Mesangial cell (primary cell): ENCODE measurements around a stretch of chr10.

DNA sequence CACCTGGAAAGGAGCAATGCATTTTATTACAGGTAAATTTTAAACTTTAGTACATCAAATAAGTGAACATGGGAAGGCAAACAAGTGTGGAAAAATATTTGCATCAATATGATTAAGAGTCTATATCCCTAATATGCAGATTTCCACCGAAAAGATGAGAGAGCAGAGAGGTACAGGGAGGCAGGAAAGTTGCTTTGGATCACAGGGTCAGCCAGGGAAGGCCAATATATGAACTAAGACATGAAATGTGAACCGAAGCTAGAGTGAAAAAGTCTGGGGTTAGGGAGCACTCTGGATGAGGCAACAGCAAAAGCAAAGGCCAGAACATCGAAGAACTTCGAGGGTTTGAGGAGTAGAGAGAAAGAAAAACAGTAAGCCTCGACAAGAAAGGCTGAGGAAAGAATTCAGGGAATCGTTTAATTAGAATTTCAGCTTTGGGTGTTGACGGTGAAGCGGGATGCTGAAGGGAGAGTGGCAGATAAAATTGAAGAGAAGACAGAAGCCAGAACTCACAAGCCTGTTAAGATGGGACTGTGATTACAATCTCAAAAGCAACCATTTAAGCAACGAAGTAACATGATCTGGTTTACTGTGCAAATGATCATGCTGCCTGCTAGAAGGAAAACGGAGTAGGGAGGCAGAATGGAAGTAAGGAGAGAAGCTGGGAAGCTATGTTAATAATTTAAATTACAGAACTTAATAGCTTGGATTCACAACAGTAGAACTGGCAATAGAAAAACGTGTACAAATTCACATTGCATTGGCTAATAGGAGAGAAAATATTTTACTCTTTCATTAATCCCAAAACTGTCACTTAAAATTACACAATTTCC, 2.1 kb downstream of the TRDMT1 start:
- RAMPAGE, long total RNA: no peak

DNA sequence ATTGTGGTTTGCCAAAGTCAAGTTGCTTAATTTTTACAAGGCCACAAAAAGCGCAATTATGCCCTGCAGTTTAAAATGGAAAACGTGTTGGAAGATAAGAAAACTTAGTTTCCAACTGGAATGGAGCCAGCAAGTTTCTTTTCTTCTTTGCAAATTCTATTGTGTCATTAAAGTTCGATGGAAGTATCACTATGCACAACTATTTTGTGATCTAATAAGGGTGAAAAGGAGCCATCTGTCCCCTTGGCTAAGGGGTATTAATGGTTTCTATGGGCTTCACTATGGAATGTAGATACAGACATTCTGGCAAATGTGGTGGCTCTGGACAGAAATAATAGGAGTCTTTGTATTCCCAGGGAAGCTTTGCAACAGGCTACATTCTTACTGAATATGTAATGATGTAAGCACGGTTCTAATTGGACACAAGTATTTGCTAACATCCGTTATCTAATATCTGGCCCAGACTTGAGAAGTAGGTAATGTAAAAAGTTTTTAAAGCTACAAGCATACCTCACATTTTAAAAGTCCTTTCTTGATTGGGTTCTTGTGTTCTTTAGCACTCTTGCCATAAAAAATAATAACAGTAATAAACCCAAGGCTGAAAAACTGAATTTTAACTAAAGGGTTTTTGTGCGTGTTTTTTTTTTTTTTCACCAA, 3.2 kb downstream of the VIM start:
- RAMPAGE, long total RNA: no peak

GRCh38 chr10:17387889-17388140, 66.6 kb downstream of the ST8SIA6 start:
- RAMPAGE, long total RNA: no peak

GRCh38 chr10:17423423-17423720, 31.0 kb downstream of the ST8SIA6 start:
- RAMPAGE, long total RNA: no peak

DNA sequence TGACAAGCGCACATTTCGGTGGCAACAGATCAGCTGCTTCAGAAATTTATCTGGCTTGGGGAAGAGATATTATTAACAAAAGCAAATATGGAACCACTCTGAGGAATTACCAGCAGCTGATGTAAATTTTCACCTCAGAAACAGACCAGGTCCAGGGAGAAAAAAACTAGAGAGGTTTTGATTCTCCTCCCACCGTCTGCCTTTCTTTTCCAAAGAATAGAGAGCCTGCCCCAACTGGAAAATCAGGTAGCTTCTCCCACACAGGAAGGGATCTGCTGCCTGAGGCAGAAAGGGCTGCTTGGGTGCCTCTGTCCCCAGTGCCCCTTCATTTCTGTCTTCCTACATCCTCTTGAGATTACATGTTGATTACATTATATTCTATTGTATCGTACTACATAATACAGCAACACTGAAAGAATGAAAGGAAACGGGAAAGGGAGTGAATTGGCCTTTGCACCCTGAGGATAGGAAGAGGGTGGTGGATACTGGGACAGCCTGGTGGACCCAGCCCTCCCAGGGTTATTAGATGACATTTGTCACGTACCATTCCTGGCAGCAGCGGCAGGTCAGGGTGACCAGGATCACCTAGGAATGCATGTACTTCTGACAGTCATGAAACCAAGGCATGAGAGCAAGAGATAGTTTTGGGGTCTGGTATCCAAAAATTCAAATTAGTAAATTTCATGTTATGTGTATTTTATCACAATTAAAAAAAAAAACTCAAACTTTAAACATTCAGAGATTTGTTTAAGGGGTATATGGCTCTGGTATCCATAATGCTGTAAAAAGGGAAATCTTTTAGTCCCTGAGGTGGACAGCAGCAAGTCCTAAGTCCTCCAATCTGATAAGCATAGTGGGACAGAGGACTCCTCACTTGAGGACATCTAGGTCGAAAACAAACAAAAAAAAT, 8.8 kb downstream of the ST8SIA6 start:
- RAMPAGE, long total RNA: no peak

DNA sequence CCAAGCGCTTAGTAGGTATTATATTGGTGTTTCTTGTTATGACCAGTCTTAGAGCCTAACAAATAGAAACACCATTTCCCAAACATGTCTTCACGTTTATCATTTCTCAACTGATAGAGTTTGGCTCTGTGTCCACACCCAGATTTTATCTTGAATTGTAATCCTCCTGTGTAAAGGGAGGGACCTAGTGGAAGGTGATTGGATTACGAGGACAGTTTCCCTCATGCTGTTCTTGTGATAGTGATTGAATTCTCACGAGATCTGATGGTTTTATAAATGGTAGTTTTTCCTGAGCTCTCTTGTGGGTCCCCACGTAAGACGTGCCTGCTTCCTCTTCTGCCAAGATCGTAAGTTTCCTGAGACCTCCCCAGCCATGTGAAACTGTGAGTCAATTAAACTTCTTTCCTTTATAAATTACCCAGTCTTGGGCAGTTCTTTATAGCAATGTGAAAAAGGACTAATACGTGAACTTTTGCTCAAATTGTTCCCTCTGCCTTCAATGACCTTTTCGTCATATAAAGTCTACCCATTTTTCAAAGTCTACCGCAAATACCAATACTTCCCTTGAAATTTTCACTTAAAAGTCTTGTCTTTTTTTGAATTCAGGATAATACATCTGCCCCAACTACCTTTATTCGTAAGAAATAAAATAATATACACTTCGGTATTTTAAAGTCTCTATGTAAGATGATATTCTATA, 19.3 kb upstream of the ST8SIA6 start:
- RAMPAGE, long total RNA: no peak

DNA sequence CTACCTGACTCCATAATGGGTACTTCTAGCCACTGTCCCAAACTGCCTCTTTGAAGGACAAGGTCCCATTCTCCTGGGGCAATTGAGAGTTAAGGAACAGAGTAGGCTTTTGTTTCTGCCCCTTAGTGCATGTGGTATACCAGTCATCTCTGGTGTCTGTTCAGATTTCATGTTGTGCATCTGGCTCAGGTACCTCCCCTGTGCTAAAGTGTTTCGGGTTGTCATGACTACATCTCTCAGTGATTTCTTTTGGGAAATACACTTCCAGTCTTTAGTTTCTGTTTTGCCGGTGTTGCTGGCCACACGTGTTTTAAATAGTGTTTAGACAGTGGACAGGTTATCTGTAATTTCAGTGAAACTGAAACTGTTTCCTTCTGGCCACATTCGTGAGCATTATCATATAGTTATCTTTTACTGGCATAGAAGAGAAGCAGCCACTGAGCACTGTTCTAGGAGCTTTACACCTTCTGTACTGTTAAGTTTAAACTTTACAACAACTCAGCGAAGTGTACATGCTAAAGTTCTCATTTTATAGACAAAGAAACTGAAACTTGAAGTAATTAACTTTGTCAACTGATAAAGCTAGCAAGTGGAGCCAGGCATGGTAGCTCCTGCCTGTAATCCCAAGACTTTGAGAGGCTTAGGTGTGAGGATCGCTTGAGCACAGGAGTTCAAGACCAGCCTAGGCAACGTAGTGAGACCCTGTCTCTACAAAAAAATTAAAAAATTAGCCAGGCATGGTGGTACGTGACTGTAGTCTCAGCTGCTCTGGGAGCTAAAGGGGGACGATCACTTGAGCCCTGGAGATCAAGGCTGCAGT, 4.9 kb downstream of the TMEM236 start:
- RAMPAGE, long total RNA: no peak

DNA sequence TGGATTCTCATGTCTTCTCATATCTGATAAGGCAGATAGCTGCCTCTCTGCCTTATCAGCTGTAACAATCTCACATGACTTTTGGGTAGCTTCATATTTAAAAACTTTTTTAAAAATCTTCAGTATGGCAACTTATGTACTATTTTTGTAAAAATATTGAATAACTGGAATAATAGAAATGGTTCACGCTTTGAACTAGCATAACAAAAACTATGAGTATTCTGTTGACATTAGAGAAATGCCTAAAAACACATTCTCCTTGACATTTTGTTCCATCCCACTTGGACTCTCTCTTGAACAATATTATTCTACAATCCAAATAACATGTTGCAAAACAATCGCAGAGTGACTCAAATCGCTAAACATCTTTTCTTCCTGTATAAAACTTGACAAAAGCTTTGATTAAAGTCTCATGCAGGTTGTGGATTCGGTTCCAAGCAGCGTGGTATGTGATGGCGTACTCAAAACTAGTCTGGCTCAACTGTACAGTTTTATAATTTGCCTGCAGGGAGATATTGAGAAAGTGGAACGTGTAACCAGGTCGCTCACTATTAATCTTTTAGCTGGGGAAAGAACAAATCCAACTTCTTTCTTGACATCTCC, 99.8 kb downstream of the CACNB2 start:
- RAMPAGE, long total RNA: no peak

- RAMPAGE, long total RNA: no peak
Observed at GRCh38 chr10:18260247-18260962, 120.2 kb downstream of the CACNB2 start.

GRCh38 chr10:18519360-18520241, 131.8 kb downstream of the NSUN6 start:
- RAMPAGE, long total RNA: no peak

- RAMPAGE, long total RNA: no peak
Observed at GRCh38 chr10:18564871-18565853, 86.2 kb downstream of the NSUN6 start.

- RAMPAGE, long total RNA: no peak
Observed at GRCh38 chr10:18910089-18910434, 138.5 kb upstream of the MALRD1 start.

- RAMPAGE, long total RNA: no peak
Observed at GRCh38 chr10:19457395-19457823, 358.8 kb upstream of the PLXDC2 start.

GRCh38 chr10:19728389-19728730, 87.9 kb upstream of the PLXDC2 start:
- RAMPAGE, long total RNA: no peak

GRCh38 chr10:19833843-19834521, 17.8 kb downstream of the PLXDC2 start:
- RAMPAGE, long total RNA: no peak

DNA sequence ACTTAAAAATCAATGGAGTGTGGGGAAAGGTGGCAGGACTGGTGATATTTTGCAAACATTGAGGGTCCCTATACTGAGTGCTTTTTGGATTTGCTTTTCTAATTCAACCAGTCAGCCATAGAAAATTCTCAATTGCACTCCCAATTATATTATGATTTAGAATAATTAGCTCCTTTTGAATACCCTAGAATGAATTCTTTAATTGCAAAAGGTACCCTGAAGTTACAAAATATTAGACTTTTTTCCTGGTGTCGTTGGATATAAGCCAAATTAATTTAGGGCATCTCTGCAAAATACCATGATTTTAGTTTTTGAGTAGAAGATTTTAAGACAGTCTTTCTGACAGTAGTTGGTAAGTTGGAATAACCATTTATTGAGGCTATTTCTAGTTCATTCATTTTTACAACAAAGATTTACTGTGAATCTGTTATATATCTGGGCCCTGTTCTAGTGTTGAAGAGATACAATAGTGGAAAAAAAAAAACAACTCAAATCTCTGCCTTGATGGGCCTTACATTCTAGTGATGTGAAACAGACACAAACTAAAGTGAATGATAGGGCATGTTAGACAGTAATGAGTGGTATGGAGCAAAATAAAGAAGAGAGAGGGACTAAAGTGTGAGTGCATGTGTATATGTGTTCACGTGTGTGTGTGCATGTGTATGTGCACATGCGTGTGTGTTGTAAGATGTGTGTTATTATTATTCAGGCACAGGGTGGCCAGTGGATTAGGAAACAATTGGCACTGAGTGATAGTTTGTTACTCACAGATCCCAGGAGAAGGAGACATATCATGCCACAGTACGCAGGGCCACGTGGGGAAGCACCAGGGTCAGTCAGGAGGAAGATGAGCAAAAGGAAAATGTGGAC, 89.5 kb downstream of the PLXDC2 start:
- RAMPAGE, long total RNA: no peak

DNA sequence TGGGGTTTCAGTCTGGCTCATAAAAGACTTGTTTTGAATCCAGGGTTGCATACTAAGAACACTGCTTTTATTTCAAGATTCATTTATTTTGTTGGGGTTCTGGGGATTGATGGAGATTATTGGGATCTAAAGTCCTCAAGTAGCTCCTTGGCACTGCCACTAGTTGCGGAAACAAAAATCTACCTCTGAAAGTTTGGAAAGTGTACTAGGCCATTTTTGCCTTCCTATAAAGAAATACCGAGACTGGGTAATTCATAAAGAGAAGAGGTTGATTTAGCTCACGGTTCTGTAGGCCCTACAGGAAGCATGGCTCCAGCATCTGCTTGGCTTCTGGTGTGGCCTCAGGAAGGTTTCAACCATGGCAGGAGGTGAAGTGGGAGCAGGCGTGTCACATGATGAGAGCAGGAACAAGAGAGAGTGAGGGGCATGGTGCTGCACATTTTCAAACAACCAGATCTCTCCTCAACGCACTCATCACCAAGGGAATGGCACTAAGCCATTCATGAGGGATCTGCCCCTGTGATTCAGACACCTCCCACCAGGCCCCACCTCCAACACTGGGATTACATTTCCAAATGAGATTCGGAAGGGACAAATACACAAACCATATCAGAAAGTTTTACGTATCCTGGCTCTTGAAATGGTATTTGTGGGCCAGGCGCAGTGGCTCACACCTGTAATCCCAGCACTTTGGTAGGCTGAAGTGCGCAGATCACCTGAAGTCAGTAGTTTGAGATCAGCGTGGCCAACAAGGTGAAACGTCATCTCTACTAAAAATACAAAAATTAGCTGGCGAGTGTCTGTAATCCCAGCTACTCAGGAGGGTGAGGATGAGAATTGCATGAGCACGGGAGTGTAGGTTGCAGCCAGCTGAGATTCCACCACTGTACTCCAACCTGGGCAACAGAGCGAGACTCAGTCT, 189.3 kb downstream of the PLXDC2 start:
- RAMPAGE, long total RNA: no peak

GRCh38 chr10:20006178-20006689, 190.0 kb downstream of the PLXDC2 start:
- RAMPAGE, long total RNA: no peak

GRCh38 chr10:20891406-20891655, 5.8 kb downstream of the NEBL start:
- RAMPAGE, long total RNA: no peak

- RAMPAGE, long total RNA: no peak
Observed at GRCh38 chr10:20995820-20996308, 98.8 kb upstream of the NEBL start.